RPMI7951 (cell line): ENCODE measurements around a stretch of chr22.

- RAMPAGE, long total RNA: no peak
These were observed 872 bp upstream of the PANX2 start for GRCh38 chr22:50169298-50170419.

- RAMPAGE, long total RNA: no peak
These were observed 1.9 kb upstream of the TRABD start for GRCh38 chr22:50183528-50184441.

DNA sequence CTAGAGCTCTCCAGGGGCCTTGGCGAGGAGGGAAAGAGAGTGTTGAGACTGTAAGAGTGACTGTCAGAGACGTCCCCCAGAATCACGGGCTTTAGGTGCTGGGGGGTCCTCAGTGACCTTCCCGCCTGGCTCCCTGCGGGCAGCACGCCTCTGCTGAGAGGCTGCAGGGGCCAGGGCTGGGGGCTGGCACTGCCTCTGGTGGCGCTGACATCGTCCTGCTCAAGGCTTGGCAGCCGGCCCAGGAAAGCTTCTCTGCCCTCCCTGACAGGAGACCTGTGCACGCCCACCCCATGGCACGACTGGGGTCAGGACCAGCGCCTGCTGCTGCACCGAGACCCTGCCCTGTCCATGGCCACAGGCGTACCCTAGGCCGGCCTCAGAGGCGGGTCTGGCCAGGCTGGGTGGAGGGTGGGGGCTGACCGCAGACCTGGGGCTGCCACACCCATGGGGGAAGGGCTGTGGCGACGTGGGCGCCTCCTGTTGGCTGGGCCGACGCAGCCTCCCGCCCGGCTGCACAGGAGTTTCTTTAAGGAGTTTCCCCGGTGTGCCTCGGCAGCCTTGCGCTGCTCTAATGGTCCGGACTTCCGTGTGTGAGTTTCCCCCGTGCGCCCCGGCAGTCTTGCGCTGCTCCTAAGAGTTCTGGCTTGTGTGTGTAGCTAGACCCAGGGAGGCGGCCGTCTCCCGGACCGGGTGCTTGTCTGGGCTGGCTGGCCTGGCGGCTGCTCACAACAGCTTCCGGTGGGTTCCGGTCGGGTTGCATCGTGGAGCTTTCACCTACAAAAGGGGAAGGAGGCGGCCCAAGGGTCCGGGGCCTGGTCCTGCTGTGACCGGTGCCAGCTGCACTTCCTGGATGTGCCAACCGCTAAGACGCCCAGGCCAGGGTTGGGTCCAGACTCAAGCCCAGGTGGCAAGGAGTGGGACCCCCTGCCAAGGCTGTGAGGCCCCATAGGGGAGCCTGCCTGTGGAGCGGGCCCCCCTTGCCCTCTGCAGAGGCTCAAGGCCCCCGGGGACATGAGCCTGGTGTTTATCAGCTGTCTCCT, 4.7 kb downstream of the TRABD start:
- RAMPAGE, long total RNA: no peak

GRCh38 chr22:50191099-50191731, 5.5 kb downstream of the TRABD start:
- RAMPAGE, long total RNA: no peak

- RAMPAGE, long total RNA: no peak
These were observed 356 bp downstream of the SELENOO start for GRCh38 chr22:50201151-50201582.

GRCh38 chr22:50205403-50206049, 4.7 kb downstream of the SELENOO start:
- RAMPAGE, long total RNA: no peak

GRCh38 chr22:50292538-50293100, 14.8 kb downstream of the PLXNB2 start:
- RAMPAGE, long total RNA: no peak

DNA sequence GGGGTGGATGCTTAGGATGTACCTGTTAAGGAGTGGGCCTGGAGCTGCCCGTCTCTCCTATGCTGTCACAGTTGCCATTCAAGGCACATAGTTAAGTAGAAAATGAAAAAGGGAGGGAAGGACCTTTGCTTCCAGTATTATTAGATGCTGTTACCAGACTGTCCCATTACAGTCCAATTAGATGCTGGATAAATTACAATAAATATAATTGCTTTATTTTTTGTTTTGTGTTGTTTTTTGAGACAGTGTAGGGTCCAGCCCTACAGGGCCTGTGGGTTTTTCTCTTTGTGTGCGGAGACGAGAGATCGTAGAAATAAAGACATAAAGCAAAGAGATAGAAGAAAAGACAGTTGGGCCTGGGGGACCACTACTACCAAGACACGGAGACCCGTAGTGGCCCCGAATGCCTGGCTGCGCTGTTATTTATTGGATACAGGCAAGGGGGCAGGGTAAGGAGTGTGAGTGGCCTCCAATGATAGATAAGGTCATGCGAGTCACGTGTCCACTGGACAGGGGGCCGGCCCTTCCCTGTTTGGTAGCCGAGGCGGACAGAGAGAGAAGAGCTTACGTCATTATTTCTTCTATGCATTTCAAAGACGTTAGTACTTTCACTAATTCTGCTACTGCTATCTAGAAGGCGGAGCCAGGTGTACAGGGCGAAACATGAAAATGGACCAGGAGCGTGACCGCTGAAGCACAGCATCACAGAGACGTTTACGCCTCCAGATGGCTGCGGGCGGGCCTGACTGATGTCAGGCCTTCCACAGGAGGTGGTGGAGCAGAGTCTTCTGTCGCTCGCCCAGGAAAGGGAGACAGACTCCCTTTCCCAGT, 24.6 kb downstream of the PPP6R2 start:
- RAMPAGE, long total RNA: no peak

DNA sequence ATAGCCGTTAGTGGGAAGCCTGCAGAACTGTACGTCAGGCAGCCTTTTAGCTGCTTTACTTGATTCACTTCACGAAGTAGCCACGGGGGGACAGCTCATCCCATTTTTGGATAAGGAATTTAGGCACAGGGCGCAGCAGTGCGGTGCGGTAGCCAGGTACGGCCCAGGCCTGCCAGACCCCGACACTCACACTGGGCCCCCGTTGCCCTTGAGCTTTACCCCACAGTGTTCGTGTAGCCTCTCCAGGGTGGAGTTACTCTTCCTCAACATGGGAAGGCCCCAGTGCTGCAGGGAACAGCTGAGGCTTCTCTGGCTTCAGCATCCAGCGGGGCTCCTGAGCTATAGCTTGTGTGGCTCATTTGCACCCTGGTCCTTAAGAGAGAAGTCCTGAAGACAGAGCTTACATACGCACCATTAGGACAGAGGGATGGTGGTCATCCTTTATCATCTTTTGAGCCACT, 59.4 kb downstream of the SBF1 start:
- RAMPAGE, long total RNA: no peak

DNA sequence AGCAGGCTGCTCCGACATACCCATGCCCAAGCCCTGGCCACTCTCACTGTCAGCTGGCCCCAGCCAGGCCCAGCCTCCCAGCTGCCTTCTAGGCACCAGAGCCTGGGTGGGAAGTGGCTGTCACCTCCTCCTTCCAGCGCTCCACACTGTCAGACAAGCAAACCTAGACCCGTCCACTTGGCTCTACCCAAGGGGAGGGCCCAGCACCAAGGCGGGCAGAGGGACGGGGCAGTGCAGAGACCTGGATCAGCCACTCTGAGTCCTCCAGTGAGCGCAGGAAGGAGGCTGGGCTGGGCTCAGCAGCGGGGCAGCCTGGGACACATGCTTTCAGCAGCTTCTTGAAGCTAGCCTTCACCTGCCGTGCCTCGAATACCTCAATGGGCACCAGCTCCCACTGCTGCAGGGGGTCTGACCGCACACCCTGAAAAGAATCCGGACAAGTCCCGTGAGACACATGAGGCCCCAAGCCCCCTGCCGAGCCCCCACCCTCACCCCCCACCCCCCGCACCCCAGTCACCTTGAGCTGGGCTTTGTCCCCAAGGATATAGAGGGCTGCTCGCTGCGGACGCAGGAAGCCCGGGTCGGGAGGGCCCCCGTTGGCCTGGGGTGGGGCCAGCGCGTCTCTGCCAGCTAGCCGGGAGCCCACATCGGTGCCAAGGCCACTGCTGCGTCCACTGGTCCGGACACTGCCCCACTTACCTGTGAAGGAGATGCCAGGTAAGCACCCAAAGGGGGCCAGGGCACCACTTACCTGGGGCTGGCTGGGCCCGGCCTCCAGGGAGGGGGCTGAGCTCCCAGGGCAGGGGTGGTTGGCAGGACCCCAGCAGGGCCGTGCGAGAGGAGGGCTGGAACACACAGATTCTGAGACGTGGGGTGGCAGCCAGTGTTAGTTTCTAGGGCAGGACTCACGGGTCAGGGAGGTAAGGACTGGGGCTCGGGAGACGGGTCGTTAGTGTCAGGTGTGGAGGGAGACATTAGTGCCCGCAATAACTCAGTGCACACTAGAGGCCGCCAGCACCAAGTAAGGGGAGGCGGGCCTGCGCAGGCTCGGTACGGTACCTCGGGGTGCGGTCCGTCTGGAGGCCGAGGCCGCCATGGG, 18.5 kb downstream of the SBF1 start:
- RAMPAGE, long total RNA: no peak

DNA sequence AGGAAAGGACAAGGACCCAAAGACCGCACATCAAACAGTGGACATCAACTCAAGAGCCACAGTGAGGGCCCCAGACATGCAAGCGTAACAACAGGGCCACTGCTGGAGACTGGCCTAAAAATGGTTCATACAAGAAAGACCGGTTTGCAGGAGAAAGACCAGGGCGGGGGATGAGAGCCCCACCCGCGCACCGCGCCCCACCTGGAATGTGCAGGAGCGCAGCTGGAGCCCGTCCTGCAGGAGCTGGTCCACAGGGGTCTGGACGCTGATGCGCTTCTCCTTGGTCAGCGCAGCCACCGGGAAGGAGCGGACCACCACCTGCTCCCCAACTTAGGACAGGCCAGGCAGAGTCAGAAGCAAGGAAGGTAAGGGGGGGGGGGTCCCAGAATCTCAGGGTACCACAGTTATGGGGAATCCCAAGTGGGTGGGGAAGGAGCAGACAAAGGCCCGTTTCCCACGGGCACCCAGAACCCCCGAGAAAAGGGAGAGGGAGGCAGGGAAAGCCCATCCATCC, 13.8 kb downstream of the SBF1 start:
- RAMPAGE, long total RNA: no peak

DNA sequence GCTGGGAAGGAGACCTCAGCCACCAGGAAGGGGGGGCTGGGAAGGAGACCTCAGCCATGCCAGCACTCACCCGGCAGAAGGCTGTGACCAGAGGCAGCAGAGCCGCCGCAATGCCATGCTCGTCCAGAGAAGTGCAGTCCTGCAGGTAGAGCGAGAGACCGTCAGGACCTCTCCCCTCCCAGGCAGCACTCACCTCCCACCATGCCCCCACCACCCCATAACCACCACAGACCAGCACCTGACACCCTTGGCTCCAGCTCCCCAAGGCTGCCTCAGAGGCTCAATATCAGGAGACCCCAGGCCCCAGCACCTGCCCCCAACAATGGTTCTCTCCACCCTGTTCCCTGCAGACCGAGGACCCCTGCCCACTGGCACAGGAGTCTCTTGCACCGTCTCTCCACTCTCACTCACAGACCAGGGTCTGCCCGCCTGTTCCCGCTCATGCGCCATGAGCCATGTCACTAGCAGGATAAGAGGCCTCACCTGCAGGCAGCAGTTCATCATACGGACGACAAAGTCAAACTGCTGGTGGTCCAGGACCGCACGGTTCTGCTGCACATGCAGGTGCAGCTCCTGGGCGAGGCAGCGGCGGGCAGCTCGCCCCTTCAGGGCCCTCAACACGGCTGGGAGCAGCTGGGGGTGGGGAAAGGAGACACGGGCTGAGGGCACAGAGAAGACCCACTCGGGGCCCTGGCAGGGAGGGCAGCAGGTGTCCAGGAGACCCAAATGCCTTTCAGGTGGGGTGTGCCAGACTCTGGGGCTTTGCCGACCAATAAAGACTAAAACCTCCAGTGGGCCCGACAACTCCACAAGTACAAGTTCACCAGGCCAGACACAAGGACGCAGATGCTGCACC, 11.8 kb downstream of the SBF1 start:
- RAMPAGE, long total RNA: no peak

GRCh38 chr22:50470453-50471194, 4.2 kb downstream of the SBF1 start:
- RAMPAGE, long total RNA: no peak

GRCh38 chr22:50523652-50523909, 1.8 kb downstream of the SCO2 start:
- RAMPAGE, long total RNA: no peak

GRCh38 chr22:50525914-50526761, 740 bp upstream of the SCO2 start:
- RAMPAGE, long total RNA: no peak

DNA sequence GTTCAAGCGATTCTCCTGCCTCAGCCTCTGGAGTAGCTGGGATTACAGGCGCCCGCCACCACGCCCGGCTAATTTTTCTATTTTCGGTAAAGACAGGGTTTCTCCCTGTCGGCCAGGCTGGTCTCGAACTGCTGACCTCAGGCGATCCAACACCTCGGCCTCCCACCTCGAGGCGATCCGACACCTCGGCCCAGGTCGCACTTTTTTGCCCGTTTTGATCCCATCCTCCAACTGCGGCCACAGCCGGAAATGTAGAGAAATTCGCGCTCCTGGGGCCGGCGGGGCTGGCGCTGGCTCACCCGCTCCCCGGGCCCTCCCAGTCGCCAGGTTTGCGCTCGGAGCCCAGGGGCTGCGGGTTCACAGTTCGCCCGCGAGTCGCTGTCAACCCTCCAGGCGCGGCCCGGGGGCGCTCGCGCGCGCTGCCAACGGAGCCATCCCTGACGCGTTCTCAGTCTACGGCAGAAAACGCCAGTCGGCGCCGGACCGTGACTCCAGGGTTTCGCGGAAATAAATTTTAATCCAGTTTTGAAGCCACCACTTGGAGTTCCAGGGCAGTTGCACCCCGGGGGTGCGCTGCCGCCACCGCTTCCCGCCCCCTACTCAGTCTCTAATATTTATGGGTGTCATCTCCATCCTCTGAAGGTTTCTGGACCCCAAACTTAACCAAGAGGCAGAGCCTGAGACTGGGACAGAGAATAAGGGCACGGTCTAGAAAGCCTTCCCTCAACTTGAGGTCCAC, 1.6 kb upstream of the KLHDC7B start:
- RAMPAGE, long total RNA: no peak

- RAMPAGE, long total RNA: no peak
These were observed 775 bp upstream of the KLHDC7B start for GRCh38 chr22:50544713-50545534.

DNA sequence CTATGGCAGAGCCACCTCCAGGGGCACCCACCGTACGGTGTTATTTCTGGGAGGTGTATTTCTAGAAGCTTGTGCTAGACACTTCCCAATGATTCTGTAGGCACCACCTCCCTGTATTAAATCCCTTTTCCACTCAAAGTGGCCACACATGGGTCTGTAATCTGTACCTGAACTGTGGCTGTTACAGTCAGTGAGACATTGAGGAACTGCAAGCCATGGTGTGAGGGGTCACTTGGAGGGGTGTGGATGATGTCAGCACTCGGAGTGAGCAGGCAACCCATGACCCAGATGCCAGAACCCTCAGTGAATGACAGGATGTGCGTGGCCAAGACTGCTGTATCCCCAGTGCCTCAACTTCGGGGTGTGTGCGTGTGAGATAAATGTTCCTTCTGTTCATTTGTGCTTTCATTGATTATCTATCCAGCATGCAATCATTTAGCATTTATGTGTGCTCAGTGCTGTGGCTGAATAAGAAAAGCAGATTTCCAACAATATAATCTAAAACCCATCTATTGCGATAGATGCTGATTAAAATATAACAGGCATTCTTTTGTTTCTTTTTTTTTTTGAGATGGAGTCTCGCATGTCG, 30.0 kb upstream of the ARSA start:
- RAMPAGE, long total RNA: no peak

DNA sequence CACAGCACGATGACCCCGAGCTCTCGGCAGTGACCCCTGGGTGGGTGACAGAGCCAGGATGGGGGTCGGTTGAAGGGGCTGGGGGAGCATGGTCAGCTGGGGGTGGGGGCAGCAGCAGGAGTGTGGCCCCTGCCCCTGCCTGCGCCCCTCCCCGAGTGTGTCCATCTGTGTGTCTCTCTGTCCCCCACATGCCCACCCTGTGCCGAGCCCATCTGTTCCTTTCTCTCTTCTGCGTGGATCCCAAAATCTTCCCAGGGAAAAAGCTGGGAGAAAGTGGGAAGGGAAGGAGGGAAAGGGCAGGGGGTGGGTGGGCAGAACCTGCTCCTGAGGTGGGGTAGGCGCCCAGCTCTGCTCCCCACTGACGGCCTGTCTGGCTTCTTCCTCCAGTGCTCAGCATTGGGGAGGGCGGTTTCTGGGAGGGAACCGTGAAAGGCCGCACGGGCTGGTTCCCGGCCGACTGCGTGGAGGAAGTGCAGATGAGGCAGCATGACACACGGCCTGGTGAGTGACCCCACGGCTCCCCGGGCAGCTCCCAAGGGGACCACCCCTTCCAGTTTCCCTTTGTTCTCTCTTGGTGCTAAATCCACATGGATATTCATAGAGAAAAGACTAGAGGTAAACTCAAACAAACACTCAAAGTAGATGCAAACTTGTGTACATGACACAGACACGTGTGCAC, 39.6 kb upstream of the ACR start:
- RAMPAGE, long total RNA: no peak

DNA sequence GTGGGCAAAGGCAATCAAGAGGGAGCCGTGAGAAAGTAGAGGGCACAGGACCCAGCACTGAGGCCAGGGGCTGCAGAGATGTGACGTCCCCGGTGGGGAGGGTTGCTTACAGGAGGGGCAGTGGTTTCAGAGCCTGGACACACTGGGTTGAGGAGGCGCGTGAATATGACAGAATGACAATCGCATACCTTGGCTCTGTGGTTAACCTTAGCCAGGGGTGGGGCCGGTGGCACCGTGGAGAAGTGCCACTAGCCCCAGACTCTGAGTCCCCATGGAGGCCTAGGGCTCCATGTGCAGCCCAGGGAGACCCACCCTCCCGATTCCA, 3.7 kb upstream of the ACR start:
- RAMPAGE, long total RNA: no peak